ENCODE measurements around a stretch of chr2.

DNA sequence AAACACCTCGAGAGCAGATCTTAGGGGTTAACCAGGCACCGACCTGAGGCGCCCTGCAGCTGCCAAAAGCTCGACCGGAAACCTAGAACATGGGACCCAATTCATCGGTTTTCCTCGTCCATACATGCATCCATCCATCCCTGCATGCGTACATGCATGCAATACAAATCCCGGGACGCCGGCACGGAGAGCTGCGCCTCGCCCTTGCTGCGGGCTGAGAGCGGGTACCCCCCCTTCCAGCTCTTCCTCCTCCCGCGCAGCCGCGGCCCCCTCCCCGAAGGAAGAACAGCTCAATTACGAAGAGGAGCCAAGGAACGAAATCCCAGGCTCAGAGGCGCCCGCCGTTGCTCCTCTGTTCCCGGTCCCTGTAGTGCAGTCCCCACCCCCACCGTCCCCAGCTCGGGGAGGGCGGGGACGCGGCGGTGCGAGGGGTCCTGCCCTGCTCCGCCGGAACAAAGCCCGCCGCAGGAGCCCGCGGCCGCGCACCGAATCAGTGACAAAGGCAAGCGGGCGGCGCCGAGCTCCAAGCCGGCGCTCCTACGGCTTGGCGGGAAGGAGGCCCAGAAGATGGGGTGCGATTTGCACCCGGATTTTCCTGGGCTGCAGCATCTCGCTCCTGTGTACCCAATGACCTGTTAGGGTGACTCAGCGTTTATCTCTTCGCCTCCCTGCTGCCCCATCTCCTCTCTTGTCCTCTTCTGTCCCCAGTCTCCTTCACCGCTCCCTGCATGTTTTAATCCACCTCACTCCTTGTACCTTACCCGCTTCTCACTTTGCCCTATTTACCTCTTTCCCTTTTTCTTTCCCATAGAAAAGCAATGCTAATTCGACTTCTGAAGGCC lies 8.9 kb upstream of the POU3F3 start:
- RRBS, result 5% methylated on average over 30 of the region's 59 CpGs

- RRBS, result no CpG with 5 or more reads among the region's 2 CpGs
Observed at GRCh38 chr2:105377936-105378280, 20.9 kb downstream of the FHL2 start.

DNA sequence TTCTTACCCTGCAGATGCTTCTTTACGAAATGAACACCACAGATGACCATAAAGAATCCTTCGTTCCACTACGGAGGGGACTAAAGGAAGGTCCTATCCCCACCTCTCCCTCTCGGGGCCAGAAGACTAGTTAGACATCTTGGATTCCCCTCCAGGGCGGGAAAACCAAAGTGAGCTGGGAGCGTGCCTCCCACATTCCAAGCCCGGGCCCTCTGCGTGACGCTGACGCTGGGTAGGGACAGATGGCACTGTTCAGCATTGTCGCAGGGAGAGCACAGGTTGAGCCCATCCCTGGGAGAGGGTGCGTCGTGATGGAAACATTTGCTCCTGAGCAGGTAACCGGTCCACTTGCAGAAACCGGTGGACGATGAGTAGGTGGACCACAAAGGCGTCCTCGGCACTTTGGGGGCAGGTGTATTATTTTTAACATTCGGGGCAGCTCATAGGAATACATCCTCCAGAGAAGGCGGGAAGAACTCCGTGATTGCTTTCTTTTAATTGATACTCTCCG lies 700 bp upstream of the FHL2 start:
- RRBS, result no CpG with 5 or more reads among the region's 22 CpGs

DNA sequence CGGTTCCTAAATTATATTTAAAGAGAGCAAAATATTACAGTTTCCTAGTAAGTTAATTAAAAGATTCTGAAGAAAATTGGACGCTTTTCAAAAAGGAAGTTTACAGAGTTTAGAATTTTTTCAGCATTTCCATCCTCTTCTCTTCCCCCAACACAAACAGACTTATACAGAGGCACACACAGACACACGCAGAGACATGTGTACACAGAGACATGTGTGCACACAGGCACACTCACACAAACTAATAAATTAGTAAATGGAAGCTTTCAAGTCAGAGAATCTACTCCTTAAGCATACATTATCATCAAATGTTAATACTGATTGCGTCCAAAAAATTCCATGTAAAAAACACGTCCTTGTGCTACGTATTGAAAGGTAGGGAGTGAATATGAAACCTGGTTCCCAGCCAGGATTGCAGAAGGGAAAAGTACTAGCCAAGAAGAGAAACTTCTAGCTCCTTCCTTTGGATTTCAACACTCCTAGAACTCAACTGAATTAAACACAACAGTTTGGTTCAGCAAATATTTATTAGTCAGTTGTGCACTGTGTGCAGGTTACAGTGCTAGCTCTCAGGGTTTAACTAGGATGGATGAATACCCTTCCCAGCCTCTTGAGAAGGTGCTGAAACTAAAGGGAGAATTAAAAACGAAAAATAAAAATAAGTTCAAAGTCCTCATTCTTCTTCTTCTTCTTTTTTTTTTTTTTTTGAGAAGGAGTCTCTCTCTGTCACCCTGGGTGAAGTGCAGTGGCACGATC lies 33.8 kb upstream of the FHL2 start:
- RRBS, result no CpG with 5 or more reads among the region's 8 CpGs

- RRBS, result no CpG with 5 or more reads among the region's 4 CpGs
Observed at GRCh38 chr2:105490321-105490754, 91.5 kb upstream of the FHL2 start.

DNA sequence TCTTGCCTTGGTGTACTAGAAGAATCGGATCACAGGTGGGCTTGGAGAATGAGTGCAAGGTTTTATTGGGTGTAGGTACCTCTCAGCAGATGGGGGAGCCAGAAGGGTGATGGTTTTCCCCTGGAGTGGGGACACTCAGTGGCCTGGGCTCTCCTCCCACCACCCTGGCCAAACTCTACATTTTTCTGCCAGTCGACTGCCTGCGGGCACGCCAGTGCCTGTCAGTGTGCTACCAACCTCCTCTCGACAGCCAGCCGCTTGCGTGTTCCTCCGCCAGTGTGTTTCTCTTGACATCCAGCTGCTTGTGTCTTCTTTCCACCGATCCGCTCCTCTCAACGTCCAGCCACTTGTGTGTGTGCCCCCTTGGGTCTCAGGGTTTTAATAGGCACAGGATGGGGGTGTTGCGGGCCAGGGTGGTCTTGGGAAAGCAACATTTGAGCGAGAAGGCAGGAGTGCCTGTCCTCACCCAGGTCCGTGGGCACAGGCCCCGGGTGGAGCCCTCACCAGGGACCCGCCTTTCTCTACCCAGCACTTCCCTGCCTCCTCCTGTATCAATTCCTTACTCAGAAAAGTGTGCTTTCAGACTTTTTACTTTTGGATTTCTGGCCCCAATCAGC lies 95.7 kb upstream of the FHL2 start:
- RRBS, result no CpG with 5 or more reads among the region's 16 CpGs

DNA sequence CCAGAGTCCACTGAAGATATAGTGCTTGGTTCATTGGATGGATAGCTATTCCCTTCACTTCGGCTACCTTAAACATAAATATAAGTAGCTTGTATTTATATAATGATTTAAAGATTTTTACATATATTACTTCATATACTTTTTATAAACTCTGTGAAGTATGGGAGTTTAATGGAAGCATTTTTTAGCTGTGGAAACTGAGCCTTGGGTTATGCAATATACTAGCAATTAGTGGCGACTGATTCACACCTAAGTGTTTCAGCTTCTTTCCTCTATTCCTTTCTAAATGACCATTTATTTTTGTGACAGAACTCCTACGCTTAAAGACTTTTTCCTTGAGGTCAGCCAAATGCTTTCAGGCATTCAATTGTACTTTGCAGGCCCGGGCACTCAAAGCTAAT lies 116.5 kb upstream of the FHL2 start:
- RRBS, result 100% methylated on average over 1 of the region's 4 CpGs

GRCh38 chr2:105568190-105568762 lies 169.4 kb upstream of the FHL2 start:
- RRBS, result no CpG with 5 or more reads among the region's 17 CpGs

DNA sequence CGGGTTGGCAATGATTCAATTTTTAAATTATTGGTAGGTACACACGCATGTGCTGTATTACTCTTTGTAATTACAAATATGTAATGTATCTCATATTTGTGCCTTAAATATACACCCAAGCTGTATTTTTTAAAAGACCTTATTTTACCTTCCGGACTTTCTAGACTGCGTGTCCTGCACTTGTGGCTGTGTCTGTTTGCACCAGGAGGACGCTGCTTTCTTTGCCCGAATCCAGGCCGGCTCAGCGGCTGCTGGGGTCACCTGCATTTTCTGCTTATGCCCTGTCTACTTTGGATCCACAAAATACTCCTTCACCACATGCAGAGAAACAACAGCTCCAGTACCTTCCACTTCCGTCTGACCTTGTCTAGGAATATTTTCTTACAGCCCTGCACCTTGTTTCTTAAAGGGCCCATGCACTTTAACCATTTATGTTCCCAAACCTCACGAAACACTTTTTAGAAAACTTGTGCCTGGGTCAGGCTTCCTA lies 129.5 kb upstream of the NCK2 start:
- RRBS, result 100% methylated on average over 2 of the region's 10 CpGs

DNA sequence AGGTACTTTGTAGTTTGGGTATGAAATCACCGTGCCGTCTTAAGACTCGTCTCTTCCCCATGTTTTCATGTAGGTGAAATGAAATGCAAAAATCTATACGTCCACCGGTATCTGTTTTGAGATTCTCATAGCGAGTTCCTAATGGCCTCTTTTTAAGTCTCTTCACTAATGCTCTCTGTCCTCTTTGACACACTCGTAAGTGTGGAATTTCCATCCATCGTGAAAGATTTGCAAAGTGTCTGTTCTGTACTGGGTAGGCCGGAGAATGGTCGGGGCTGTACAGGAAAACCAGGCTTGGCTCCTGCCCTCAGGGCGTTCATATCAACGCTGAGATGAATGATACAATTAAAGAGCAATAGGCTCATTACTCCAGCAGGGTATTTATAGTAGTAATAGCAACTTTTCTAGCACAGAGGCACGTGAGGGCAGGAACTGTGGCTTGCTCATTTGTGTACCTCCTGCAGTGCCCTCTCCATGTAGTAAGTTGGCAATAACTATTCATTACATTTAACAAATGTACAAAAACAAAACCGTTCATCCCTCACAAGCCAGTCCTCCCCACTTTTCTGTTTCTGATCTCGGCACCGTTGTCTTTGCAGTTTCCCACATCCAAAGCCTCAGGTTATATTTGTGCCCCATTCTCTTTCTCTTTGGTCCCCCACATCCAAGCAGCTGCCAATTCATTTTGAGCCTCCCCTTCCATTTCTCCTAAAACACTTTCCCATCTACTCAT lies 5.3 kb upstream of the NCK2 start:
- RRBS, result no CpG with 5 or more reads among the region's 16 CpGs

GRCh38 chr2:105746418-105747255 lies 1.9 kb downstream of the NCK2 start:
- RRBS, result no CpG with 5 or more reads among the region's 17 CpGs

DNA sequence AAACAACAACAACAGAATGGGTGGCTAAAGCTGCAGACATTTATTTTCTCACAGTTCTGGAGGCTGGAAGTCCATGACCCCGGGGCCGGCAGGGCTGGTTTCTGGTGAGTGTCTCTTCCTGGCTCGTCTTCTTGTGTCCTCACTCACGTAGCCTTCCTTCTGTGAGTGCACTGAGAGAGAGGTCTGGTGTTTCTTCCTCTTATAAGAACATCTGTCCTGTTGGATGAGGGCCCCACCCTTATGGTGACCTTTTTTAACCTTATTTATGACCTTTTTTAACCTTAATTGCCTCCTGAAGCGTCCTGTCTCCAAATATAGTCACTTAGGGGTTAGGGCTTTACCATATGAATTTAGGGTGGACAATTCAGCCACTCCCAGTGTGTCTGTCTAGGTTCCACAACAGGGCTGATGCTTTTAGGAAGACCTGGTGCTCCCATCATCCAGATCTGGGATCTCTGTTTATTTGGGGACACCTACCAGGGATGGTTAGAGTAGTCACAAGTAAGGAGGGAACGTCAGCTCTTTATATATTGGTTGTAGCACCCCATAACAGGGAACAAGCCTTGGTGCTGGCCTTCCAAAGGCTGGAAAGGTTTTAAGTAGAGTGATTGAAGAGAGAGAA lies 5.5 kb downstream of the NCK2 start:
- RRBS, result no CpG with 5 or more reads among the region's 6 CpGs

- RRBS, result no CpG with 5 or more reads among the region's 8 CpGs
Observed at GRCh38 chr2:105790748-105791321, 46.1 kb downstream of the NCK2 start.

DNA sequence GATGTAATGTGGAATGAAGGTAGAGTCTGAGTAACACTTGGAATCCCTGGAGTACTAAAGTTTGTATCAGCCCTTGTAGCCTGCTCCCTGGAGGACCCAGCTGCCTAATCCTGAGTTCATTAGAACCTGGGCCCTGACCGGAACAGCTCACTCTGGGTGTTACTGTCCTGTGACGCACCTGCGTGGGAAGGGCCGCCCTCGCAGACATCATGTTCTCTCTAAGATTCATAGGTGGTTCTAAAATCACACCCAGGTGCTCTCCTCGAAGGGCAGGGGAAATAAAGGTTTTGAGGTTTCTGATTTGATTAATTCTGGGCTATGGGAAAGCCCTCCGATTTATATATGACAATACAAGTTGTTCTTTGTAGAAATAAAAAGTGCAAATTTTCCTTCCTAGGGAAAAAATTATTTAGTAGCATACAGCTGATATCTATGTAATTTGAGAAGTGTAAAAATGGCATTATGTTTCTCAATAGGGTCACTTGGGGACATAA lies 62.4 kb downstream of the NCK2 start:
- RRBS, result no CpG with 5 or more reads among the region's 7 CpGs

DNA sequence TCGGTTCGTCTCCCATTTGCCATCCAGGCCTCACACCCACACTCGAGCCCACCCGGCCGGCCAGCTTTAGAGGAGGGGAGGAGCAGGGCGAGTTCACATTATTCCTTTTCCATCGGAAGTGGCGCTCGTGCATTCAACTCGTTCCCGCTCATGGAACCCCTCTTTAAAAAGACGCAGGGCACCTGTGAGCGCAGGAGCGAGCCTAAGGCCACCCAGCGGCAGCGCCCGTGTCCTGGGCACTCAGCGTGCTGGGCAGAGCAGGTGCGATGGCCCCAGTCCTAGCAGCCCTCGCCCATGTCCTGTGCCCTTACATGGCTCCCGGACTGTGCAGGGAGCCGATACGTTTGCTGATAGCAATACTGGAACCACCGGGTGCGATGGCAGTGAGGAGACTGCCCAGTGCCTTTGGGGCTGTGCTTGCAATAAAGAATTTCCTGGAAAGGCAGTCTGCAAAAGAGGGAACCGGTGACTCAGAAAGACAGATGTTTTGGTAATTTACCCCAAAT lies 148.7 kb downstream of the NCK2 start:
- RRBS, result 92% methylated on average over 3 of the region's 26 CpGs

DNA sequence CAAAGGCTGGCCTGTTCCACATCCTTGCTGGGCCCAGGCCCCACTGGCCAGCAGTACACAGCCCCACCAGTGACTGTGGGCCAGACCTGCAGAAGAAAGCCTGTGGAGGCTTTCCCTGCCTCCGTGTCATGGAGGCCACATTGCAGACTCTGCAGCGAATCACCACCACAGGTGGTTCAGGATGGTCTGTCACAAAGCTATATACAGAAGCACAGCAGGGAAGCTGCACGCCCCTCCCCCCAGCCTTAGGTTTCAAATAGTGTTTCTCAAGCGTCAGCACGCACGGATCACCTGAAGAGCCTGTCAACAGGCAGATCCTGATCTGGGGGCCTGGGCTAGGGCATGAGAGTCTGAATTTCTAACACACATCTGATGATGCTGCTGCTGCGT lies 31.8 kb downstream of the ECRG4 start:
- RRBS, result no CpG with 5 or more reads among the region's 7 CpGs

DNA sequence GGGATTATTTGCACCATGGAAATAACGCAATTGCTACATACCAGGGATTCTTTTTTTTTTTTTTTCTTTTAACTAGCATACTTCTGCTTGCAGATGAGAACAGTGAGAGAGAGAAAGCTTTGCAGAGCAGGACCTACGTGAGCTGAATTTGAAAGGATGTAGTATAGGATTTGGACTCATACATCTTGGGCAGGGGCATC lies 3.9 kb upstream of the UXS1 start:
- RRBS, result no CpG with 5 or more reads among the region's 2 CpGs

- RRBS, result no CpG with 5 or more reads among the region's 2 CpGs
Observed at GRCh38 chr2:108485276-108485499, 36.2 kb downstream of the GCC2 start.

- RRBS, result no CpG with 5 or more reads among the region's 7 CpGs
Observed at GRCh38 chr2:108552951-108553750, 18.9 kb downstream of the LIMS1 start.

GRCh38 chr2:108585019-108585807 lies 50.9 kb downstream of the LIMS1 start:
- RRBS, result no CpG with 5 or more reads among the region's 14 CpGs